Skin of body (tissue), 2 donors: Measurements from ENCODE around the genes CWF19L2 and ACAT1.

DNA sequence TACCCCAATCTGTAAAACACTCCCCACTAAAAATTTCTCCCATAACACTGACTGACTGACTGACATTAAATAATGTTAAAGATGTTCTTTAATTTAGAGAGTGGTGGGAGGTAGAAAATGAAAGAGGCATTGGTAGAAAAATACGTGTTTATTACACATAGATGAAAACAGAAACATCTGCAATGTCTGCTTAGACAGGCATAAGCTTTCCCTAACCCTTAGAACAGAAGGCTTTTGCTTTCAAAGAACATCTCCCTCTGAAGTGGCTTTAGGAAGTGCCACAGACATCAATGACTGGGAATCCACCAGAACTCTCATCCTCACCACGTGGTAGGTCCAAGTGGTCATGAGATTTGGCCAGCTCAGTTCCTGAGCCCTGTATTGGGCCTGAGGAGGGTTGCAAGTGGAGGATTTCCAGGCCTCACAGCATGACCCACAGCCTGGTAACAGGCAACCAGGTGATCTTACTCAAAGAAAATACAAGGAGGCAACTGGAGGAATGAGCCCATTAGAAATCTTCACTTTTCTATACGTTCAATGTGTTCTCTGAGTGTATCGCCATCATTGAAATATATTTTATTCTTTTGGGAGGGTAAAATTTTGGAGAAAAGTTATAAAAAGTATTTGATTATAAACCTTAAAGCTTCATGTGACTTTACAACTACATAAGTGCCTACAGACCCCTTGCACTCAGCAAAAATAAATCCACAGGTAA, 1.6 kb downstream of the CASP1 start:
- RAMPAGE, long total RNA, result no peak

DNA sequence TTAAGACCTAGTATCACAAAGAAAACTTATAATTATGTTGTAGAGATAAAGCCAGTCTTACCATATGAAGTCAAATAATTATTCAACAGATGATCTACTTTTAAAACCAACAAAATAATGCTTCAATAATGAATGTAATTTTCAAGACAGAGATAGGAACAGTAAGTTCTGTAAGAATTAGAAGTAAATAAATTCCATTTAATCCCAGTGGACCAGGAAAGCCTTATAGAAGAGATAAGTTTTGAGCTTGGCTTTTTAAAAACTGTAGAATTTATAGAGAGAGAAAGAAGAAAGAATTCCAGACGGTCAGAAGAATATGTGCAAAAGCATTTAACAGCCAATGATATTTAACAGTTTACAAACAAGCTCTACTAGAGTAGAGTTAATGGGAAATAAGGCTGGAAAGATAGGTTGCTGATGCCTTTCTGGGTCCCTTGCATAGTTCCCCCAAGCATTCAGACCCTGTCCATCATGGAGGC, 456.5 kb downstream of the AASDHPPT start:
- RAMPAGE, long total RNA, result no peak

- RAMPAGE, long total RNA, result no peak
These were observed 35.0 kb downstream of the GUCY1A2 start for GRCh38 chr11:106983357-106983661.

DNA sequence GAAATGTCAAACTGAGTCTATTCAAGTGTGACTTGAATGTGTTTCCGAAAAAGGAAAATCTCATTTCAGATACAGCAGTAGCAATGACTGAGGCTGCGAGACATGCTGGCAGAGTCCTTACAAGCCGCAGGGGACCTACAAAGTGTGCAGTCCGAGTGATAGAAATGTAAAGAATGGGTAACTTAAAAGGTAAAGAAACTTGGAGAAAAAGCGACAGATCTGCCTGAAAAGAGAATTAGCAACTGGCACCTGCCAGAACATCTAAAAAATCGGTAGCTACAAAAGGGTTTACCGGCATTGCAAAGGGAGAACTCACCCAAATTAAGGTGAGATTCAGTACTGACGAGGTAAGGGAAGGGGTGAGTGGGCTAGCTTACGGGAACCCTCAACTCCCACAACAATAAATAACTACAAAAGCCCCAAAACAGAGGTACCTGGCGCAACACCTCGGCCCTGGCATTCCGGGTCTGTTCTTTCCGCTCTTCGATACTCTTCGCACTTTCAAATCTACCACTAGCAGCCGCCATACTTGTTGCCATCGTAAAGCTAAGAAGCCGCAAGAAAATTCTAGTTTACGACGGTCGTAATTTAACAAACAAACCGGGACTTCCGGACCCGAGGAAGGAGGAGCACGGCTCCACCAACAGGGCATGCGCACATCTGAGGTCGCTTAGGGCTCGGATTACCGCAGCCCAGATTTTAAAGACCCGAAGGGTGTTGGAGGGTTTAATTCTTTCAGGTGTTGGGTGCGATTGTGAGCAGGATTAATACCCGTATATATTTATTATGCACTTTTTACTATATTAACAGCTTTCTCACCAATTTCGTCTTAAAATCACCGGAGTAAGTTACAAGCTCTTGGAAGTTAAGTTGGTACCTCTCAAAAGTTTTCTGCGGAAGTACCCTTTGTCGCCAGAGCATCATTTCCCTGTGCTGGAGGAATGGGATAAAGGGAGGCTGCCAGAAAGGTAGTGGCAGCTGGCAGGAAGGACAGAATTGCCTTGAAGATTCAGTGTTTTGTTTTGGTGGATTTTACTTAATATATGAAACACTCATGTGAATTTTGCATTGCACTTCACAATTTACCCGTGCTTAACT, at the start of gene CWF19L2:
Gene CWF19L2 (minus strand): TSS at position 548 of the 1,098 bp plus-strand sequence.
- RAMPAGE, long total RNA, result no peak

- RAMPAGE, long total RNA, result no peak
These were observed 7.2 kb upstream of the SLN start for GRCh38 chr11:107719104-107719382.

DNA sequence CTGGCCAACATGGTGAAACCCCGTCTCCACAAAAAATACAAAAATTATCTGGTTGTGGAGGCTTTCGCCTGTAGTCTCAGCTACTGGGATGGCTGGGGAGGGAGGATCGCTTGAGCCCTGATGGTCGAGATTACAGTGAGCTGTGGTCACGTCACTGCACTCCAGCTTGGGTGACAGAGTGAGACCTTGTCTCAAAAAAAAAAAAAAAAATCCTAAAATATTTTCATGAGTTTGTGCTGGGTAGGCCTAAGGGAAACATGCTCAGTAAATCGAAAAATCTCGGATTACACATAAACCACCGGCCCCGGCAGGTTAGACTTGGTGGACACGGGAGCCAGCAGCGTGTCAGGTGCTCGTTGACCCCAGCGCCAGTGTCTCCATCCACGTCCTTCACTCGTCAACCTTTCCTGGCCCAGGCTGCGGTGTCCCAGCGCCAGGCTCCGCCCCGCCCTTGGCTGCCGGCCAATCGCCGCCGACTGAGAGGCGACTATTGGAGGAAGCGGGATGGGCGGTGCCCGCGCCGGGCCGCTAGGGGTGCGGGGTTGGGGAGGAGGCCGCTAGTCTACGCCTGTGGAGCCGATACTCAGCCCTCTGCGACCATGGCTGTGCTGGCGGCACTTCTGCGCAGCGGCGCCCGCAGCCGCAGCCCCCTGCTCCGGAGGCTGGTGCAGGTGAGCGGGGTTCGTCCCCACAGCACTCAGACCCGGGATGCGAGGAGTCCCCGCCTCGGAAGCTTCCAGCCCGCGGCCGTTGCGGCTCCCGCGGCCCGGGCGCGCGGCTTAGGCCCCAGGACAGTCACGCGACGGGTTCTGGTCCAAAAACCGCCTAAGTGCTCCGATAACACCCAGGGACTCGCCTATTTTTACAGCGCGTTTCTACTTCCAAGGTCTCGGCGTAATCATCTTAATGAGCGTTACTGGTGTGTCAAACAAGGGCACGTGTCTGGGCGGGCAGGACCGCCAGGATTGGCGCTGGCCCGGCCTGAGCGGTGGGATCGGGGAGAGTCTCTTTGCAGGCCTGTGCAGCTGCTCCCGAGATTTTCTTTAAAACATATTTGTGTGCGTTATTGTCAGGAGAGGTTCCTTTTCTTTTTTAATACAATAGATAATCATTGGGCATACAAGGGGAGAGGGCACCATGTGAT, at the start of gene ACAT1:
Gene ACAT1 (plus strand): TSS at position 560 of the 1,144 bp plus-strand sequence.
- RAMPAGE, long total RNA, result no peak

DNA sequence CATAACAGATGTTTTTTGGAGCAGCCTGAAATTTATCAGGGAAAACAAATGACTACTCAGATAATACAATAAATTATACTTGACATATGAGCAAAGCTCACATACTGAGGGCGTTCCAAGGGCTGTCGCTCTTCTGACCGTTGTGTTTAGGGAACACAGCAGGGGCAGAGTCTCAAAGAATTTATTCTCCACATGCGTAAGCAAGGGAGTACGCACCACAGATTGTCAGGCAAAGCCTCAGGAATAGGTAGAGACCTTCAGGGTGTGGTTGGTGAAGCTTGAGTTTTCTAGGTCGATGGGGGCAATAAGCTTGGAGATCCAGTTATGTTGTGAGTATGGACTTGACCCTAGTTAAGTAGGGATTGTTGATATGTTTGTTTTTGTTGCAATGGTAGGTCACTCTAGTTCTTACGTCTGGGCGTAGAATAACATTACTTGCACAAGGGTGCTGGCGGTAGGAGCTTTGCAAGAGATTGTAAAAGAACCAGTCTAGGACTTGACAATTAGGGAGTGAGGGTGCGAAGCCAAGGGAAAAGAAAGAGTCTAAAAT, 860 bp downstream of the ACAT1 start:
- RAMPAGE, long total RNA, result no peak

DNA sequence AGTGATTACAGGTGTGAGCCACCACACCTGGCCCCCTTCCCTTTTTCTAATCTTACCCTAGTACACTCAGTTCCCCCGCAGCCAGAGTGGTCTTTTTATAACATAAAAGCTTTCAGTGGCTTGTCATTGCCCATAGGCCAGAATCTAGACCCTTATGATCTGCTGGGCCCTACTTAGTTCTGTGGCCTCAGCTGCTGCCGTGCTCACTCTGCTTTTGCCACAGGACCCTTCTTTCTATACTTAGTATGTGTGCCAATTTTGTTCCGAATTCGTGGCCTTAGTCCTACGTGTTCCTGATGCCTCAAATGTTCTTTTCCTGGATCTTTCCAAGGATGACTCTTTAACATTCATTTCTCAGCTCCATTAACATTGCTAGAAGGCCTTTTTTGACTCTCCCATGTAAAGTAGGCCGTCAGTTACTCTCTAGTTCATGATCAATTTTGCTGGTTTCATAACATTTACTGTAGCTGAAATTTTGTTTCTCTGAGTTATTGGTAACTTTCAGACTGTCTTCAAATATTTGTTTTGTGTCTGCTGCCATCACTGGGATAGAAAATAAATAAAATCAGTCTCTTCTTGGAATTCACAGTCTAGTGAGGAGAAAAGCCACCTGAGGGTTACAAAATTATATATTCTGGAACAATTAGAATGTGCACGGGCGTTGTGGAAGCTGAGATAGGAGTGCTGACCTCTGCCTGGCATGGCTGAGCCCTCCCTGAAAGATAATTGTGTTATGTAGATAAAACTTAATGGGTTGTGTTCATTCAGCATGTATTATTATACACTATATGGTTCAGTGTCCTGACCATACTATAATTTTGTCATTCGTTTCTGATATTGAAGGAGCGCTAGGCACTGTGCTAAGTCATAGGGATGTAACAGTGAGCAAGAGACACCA, 3.4 kb downstream of the ACAT1 start:
- RAMPAGE, long total RNA, result no peak

- RAMPAGE, long total RNA, result no peak
These were observed 758 bp downstream of the POGLUT3 start for GRCh38 chr11:108497295-108497956.

DNA sequence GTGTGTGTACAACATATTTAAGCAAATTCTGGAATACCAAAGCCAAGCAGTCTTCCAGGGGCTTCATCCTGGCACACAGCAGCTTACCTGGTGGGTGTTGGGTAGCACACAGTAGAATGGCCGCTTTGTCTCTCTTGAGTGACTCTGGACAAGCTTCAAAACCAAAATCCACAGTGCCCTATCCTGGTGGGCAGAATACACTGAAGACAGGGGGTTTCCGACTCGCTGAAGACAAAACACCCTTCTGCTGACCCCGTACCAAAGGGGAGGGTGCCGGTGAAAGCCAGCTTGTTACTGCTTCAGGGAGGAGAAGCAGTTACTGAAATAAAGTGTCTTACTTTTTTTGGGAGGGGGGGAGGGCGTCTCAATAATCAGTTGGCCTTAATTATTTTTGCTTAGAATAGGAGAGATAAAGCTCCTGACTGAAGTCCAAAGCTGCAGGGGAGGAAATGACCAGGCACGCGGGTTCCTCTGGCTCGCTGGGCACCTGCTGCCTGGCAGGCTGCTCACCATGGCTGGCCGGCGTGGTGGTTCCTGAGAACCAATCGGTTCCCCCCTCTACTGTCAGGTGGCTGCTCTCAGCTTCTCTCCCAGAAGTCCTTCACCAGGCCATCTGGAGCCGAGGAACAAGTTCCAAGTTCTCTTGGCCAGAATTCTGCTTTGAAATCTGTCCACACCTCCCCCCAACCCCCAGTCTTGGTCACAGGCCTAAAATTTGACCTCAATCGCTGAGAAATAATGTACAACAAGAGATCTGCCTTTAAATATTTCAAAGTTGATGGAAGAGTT, 25.5 kb downstream of the EXPH5 start:
- RAMPAGE, long total RNA, result no peak

- RAMPAGE, long total RNA, result no peak
These were observed 6.9 kb downstream of the EXPH5 start for GRCh38 chr11:108586647-108587052.

GRCh38 chr11:108591871-108592427, 1.6 kb downstream of the EXPH5 start:
- RAMPAGE, long total RNA, result no peak

- RAMPAGE, long total RNA, result no peak
These were observed 302.8 kb downstream of the DDX10 start for GRCh38 chr11:108967512-108968142.

DNA sequence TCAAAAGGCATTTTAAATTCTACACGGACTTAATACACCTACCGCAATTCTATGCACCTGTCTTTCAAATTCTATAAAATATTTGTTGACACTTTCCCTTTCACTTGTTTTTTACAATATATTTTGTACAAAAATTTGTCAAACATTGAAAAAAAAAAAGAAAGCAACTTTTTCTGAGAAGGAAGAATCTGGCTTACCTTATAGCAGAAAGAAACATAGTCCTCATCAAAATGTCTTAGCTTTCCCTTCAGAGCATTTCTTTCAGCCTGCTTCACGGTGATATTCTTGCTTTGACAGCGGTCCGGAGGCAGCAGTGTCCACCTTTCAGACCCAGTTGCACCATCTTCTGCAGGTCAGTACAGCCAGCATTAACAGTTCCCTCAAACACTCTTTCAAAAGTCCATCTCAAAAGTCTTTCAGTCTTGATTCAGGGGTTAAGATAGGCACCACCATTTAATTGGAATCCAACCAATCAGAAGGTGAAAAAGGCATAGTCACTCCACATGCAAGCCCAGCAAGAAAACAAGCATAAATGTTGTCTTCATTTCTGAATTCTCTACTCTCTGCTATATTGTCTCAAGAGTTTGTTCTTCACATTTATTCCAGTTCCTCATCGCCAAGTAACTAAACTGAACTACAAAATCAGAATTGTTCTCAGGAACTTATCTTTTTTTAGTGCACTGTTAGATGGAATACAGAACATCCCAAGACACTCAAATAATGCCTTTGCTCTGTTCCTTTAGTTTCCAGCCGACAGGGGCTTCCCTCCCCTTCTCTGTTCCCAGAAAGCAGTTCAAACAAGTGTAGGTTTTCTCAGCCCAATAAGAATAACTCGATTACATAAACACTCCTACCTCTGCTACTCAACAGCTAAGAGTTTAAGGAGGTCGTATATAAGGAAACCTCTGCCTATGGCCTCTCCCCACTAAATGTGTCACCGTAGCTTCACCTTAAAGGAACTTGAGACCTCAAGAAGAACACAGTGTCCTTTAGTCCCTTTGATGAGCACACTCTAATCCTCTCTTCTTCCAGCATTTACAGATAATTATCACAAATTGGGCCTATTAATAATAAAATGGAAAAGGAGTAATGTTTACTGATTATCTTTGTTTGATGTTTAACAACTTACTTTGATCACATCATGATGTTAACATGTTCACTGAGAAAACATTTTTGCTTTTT, 6.7 kb downstream of the POU2AF3 start:
- RAMPAGE, long total RNA, result no peak

DNA sequence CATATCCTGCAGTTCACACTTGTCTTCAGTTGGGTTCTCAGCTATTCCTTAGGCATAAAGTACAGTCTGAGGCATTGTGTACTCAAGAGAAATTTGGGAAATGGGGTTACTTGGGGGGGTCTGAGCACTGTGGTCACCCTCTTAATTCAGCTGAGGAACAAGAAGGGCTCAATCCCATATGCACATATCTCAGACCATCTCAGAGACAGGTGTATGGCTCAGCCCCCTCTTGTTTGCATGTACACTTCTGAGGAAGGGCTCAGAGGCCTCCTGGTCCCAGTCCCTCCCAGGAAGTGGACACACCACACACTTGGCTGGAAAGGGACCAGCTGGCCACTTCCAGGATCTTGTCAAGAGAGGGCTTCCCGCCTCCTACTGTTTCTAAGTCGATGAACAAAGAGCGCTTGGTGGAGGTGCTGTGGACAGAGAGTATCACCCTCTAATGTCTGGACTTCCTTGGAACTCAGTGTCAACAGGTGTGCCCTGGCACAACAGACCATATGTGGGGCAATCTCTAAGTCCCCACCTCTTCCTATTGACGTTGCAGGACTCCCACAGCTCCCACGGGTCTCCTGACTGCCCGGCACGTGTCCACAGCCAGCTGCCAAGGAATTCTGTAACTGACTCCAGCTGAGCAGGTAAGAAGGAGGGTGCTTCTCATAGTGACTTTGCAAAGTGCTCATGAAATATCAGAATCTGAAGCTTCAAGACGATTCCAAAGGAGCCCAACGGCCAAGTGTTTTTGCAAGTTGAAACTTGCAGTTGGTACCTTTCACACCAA, 16.2 kb downstream of the POU2AF1 start:
- RAMPAGE, long total RNA, result no peak

DNA sequence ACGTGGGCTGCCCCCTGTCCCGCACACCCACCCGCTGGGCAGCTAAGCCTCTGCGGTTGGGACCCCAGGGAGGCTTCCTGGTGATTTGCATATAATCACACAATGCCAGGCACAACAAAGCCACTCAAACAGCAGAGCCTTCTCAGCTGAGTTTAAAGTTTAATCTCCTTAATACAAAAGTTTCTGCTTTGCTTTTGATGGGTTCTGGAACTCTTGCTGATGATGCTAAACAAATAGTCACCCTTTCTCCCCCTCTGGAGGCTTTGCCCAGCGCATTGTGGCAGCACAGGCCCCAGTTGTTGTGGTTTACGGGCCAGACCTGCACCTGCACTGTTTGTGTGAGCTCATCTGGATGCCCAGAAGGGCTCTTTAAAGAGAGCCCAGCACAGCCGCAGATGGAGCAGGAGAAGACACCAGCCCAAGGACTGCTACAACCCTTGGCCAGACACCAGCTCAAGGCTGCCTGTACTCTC, 60.0 kb upstream of the POU2AF1 start:
- RAMPAGE, long total RNA, result no peak

- RAMPAGE, long total RNA, result no peak
These were observed 37.2 kb downstream of the PPP2R1B start for GRCh38 chr11:111729065-111729346.

- RAMPAGE, long total RNA, result no peak
These were observed 29.4 kb downstream of the PPP2R1B start for GRCh38 chr11:111736851-111737161.

- RAMPAGE, long total RNA, result no peak
These were observed 35.4 kb downstream of the ALG9 start for GRCh38 chr11:111836111-111836350.

DNA sequence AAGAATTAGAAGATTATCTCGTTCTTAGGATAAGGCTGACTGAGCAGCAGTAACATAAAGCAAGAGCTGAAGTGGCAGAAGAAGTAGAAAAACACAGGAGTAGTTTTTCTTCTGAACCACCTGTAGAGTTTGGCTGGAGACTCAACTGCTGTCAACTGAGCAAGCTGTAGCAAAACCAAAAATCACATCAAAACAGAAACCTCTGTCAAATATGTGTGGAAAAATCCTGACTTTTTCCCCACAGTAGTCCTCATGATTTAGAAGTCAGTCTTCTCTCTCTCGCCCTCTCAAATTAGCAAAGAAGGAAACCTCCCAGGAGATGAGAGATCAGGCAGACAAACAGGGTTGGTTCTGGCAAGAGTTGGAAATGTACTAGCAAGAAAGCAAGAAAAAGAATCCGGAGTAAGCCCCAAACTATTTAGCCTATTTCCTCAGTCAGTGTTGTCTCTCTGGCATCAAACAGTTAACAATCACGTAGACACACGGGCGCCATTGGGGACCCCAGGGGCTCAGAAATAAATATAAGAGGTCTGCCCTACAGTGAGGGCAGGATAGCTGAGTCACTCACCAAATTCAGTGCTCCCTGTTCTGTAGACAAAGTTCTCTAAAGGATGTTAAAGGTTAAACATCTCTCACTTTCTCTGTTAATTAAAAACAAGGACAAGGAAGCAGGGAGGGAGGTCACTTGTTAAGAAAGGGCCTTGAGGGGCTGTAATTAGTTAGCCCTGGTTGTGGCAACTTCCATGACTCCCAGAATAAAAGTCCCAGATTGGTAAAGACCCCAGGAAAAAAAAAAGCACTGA, 4.6 kb downstream of the C11orf52 start:
- RAMPAGE, long total RNA, result no peak